Endothelial cell (in vitro differentiated cells): ENCODE measurements around the genes APMAP, ACSS1, PYGB and GINS1.

GRCh38 chr20:23452930-23453288 is 233 bp upstream of the CST11 start:
- PRO-cap: no peak

GRCh38 chr20:23491238-23491444 is 224 bp downstream of the CST8 start:
- PRO-cap: no peak

- PRO-cap: no peak
Observed at GRCh38 chr20:23978454-23978839, 10.1 kb downstream of the GGTLC1 start.

GRCh38 chr20:23980939-23981525 is 7.5 kb downstream of the GGTLC1 start:
- PRO-cap: no peak

DNA sequence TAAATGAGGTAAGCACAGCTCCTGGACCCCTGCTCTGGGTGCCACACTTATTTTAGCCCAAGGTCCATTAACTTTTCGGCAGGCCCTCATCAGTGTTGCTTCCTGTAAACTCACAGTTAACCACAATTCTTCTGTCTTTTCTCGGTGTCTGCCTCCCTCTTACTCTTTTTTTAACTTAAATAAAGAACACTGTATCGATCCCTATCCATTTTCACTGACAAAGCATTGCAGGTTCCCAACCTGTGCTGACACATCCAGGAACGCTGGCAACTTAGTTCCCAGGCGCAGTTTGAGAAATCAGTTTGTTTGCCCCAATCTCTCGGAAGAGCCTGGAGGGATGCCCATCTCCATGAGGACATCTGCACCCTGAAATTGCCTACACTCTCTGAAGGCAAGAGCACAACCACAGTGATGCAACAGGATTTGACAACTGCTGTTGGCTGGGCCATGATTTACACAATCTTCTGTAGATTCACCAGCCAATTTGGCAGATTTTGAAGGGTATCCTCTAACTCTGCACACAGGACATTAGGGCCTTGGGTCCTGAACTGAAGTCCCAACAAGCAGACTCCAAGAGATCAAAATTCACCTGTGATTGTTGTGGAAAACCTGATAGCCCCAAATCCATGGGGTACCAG is 3.5 kb downstream of the APMAP start:
- PRO-cap: no peak

GRCh38 chr20:24991814-24992547 is 570 bp downstream of the APMAP start:
- PRO-cap: no peak

DNA sequence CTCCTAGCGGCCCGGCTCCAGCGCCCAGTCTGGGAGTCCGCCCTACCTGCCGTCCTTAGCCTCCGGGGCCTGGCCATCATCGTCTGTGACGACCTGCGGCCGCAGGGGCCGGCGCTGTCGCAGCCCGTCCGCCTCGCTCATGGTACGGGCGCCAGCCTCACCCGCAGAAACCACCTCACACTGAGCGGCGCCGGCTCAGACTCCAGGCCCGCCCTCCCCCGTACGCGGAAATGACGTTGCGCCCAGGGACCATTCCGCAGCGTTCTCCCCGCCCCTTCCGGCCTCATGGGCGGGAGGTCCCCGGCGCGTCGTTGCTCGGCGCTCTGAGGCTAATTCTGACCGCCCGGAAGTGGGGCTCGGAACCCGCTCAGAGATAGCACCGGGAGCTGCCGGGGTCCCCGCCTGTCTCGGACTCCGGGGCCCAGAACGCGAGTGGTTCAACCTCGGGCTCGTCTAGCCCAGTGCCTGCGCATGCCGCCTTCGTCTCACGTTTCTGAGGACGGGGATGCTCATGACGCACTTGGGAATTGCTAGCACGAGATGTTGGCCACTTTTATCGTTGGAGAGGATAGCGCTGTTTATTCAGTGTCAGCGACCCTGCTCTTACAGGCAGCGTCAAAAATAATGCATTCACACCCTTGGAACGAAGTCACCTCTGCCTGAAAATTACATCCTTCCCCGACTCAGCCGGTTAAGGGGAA is at the start of gene APMAP:
APMAP (minus strand) TSS at position 204 of the 701 bp plus-strand sequence.
- PRO-cap: bidirectional peak, plus-strand start at position 370 of the sequence, minus-strand start at position 182 of the sequence; bidirectional peak, plus-strand start at position 512 of the sequence, minus-strand start at position 495 of the sequence

GRCh38 chr20:25017190-25017837 is 24.8 kb upstream of the APMAP start:
- PRO-cap: no peak

GRCh38 chr20:25039504-25040152 is 18.3 kb downstream of the ACSS1 start:
- PRO-cap: no peak

- PRO-cap: bidirectional peak, plus-strand start at chr20:25058079, minus-strand start at chr20:25057920; unidirectional peak, minus-strand start at chr20:25058126; unidirectional peak, minus-strand start at chr20:25058385; unidirectional peak, minus-strand start at chr20:25058418
Observed at GRCh38 chr20:25057721-25058545, at the start of gene ACSS1. Gene ACSS1, minus strand, starts transcription at chr20:25058139.

GRCh38 chr20:25191571-25192076 is 3.9 kb upstream of the ENTPD6 start:
- PRO-cap: no peak

- PRO-cap: no peak
Observed at GRCh38 chr20:25216507-25216813, 20.9 kb downstream of the ENTPD6 start.

DNA sequence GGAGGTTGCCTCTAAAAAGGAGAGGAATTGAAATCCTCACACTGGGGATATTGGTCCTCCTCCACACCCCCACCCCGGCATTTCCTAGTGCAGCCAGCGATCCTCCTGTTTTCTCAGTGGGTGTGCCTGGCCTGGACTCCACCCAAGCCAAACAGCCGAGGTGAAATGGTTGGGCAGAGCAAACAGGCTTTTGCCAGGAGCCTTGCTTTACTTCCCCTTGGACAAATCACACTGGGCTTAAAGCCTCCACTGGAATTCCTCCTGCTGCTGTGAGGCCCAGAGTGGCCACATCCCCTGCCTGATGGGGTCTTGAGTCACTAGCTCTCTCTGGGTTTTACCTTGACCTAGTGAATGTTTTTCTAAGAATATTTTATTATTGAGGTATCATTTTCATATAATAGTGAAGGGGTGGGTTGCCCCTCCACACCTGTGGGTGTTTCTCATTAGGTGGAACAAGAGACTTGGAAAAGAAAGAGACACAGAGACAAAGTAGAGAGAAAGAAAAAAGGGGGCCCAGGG is 14.4 kb upstream of the PYGB start:
- PRO-cap: no peak

DNA sequence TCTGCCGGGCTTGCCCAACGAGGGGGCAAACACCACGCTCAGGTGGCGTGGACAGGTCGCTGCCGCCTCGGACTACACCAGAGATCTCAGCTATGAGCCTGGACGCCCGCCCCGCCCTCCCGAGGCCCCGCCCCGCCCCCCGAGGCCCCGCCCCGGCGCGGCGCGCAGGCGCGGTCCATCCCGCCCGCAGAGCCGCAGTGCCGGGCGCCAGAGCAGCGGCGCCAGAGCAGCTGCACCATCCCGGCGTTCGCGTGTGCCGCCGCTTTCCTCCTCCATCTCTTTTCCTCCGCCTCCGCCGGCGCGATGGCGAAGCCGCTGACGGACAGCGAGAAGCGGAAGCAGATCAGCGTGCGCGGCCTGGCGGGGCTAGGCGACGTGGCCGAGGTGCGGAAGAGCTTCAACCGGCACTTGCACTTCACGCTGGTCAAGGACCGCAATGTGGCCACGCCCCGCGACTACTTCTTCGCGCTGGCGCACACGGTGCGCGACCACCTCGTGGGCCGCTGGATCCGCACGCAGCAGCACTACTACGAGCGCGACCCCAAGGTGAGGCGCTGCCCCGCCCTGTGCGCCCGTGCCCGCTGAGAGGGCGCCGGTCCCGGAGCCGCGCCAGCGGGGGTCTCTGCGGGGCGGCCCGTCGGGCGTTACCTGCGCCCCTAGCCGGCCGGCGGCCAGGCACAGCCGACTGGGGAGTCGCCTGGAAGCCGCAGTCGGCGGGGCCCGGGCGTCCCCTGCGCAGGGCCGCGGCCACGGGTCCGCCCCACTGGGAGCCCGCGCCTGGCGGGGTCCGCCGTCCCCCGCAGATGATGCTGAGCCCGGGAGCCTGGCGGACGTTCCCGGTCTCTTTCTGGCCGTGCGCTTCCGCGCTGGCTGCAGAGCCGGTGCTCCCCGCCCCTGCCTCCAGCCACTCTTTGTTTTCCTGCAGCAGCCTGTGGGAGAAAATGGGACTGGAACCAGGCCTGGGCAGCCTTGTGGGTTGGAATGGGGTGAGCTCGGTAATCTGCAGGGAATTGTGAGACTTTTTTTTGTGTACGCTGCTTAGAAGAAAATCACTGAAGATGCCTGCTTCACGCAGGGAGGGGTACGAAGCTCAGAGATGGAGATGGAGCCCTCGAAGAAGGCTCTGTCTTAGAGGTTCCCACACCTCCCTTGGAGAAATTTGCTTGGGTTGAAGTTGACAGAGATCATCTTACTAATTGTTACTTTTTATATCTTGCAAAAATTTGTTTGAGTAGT is at the start of gene PYGB:
PYGB (plus strand) TSS at position 210 of the 1,236 bp plus-strand sequence.
- PRO-cap: bidirectional peak, plus-strand start at position 189 of the sequence, minus-strand start at position 94 of the sequence; bidirectional peak, plus-strand start at position 341 of the sequence, minus-strand start at position 399 of the sequence; bidirectional peak, plus-strand start at position 802 of the sequence, minus-strand start at position 808 of the sequence; bidirectional peak, plus-strand start at position 907 of the sequence, minus-strand start at position 913 of the sequence

GRCh38 chr20:25251967-25253080 is 4.4 kb downstream of the PYGB start:
- PRO-cap: no peak

- PRO-cap: no peak
Observed at GRCh38 chr20:25288434-25288922, 40.6 kb downstream of the PYGB start.

DNA sequence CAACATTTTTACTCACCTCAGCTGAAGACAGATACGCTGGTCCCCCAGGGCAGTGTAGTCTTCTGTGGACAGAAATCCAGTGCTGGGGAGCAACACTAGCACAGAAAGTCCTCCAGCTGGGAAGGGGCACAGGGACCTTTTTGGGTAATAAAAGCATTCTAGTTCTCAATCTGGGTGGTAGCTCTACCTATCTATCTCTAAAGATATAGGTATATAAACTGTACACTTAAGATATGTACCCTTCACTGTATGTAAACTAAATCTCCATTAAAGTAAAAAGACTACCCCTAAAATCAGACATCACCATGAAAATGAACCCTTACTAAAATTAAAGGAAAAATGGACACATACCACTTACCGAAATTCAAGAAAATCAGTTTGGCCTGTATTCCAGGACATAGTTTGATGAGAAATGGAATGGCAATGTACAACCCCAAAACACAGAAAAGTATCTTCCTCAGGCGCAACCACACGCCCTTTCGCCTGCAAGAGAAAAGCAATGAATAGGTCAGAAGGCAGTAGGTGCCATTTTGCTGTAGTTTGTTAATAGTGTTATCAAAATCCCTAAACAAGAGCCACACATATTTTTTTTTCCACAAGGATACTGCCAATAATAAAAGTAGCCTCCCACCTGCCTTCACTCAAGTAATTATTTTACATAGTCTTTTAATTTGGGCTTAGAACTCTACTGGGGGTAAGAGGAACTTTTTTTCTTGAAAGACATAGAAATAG is 51.6 kb downstream of the ABHD12 start:
- PRO-cap: no peak

GRCh38 chr20:25384510-25384931 is 6.1 kb downstream of the ABHD12 start:
- PRO-cap: no peak

DNA sequence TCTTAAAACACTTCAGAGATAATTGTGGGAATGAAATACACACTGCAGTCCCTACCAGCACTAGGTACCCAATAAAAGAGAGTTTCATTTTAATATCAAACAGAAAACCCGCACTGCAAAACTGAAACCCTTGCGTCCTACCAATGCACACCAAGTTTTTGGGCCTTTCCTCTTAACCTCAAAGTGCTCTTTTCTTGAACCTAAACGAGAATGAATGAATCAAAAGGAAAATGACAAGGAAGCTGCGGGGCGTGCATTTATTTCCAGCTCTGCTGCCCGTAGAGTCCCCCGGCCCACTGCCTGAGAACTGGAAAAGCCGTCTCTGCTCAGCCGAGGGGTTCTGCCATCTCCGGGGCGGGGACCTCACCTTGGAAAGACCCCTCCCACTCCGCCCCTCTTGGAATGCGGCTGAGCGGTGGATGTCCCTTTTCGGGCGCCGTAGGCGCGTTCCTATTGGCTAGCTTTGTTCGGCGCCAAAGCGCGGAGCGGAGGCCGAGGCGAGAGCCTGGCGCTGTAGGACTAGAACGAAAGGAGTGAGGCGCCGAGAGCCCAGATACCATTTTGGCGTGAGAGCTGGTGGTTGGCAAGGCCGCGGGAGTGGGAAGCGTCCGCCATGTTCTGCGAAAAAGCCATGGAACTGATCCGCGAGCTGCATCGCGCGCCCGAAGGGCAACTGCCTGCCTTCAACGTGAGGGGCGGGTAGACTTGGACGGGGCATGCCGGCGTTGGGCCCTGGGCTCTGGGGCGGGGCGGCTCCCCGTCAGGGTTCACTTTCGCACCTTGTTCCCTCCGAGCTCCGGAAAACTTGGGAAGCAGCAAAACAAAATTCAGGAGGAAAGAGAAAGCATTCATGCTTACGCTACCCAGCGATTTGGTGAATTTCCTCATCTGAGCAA is at the start of gene GINS1:
GINS1 (plus strand) TSS at position 466 of the 896 bp plus-strand sequence.
- PRO-cap: bidirectional peak, plus-strand start at position 552 of the sequence, minus-strand start at position 289 of the sequence

DNA sequence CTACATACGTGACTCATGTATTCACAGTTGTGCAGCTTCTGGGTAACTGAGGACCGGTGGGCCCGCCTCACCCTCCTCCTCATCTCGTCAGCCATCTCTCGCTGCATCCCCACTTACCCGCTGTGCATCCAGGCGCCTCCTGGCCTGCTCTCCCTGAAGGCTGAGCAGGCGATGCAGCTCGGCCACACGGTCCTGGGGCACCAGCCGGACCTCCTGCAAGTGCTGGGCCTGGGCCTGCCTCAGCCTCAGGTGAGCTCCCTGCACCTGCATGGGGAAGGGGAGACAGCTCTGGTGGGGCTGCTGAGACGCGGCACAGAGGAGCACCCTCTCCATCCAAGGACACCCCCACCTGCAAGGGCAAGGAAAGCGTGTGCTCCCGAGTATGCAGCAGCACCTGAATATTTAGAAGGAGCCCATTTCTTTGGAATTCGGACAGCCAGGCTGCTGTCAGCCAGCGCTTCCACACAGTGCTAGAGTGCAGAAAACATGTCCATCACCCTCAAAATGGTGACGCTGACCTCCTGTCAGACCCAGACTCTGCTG is 50.9 kb downstream of the GINS1 start:
- PRO-cap: no peak